Camera-type eye (tissue), 1 donor: ENCODE data around the genes ERCC6L2 and ZNF510.

DNA sequence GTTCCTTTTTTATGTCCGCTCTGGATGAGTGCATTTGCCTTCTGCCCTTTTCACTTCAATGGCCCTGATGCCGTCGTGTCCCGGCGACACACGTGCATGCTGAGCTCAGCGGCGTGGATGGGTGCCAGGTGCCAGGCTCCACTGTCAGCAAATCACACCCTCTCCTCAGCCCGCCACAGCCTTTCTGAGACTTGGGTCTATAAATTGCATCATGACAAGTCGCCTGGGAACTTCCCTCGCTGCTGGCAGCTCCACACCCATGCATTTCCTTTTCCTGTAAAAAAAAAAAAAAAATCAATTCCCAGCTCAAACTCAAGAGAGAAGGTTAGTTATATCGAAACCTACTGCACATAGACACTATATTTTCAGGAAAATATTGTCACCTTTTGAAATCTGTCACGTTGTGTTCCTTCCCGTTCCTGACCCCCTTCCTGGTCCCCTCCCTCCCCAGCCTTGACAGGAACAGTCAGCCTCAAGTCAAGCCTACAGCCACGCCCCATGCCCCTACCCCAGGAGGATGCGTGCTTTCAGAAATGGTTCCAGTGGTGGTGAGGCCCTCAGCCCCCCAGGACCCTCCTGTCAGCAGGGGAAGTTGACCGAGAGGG lies 117.9 kb upstream of the PTCH1 start:
- RAMPAGE, long total RNA = no peak

GRCh38 chr9:95729821-95730191 lies 145.7 kb upstream of the ERCC6L2 start:
- RAMPAGE, long total RNA = no peak

DNA sequence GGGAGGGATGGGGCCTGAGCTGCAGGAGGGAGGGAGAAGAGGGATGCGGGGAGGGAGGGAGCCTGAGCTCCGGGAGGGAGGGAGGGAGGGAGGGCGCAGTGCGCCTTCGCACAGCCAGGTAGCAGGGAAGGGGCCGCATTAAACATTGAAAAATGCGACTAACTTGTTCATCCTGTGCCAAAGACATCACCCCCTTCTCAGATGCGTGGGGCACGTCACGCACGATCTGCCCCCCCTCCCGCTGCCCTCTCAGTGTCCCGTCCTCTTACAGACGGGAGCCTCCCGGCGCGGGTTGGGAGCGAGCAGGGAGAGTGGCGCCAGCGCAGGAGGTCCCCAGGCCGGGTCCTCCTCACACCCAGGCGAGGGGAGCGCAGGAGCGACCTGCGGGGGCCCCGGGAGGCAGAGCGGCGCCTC lies 123.6 kb upstream of the ERCC6L2 start:
- RAMPAGE, long total RNA = no peak

DNA sequence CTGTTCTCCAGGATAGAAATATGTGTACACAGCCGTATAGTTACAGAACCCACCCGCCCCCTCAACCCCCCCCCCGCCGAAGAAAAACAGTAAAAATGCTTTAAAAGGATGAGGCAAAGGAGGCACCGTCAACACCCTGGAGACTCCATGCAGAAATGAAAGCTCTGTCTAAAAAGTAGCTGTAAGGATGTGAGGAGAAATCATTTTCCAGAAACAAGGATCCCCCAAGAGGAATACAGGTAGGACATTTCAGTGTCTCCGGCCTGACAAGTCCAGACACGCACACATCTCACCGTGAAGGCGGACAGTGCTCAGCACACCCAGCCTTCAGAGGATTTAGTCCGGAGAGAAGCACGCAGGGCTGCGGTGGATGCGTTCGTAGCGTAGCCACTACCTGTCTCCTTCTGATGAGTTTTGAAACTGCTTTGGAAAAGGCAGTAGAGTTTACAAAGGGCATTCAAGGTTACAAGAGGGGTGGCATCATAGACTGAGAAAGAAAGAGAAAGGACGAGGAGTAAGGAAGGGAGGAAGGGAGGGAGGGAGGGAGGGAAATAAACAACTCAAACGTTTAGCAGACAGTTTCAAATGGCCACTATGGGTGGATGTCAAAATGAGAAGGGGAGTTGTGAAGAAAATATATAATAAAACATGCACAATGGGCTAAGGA lies 110.6 kb upstream of the ERCC6L2 start:
- RAMPAGE, long total RNA = no peak

- RAMPAGE, long total RNA = no peak
These were observed at the start of gene ERCC6L2 for GRCh38 chr9:95874846-95875742. TSS of gene ERCC6L2 (plus strand) at chr9:95875691.

DNA sequence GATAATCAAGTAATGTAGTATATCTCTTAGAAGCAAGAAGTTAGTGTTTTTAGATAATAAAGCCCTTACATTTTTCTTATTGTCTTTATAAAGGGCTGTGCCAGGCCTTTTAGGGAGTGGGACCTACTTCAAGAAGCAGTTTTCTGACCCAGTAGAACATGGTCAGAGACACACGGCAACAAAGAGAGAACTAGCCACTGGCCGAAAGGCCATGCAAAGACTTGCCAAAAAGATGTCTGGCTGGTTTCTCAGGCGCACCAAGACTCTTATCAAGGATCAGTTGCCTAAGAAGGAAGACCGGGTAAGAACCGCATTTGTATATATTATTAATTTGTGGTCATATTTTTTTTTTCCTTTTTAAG lies 40.6 kb downstream of the ERCC6L2 start:
- RAMPAGE, long total RNA = no peak

- RAMPAGE, long total RNA = no peak
These were observed 85.4 kb downstream of the ERCC6L2 start for GRCh38 chr9:95960766-95961350.

DNA sequence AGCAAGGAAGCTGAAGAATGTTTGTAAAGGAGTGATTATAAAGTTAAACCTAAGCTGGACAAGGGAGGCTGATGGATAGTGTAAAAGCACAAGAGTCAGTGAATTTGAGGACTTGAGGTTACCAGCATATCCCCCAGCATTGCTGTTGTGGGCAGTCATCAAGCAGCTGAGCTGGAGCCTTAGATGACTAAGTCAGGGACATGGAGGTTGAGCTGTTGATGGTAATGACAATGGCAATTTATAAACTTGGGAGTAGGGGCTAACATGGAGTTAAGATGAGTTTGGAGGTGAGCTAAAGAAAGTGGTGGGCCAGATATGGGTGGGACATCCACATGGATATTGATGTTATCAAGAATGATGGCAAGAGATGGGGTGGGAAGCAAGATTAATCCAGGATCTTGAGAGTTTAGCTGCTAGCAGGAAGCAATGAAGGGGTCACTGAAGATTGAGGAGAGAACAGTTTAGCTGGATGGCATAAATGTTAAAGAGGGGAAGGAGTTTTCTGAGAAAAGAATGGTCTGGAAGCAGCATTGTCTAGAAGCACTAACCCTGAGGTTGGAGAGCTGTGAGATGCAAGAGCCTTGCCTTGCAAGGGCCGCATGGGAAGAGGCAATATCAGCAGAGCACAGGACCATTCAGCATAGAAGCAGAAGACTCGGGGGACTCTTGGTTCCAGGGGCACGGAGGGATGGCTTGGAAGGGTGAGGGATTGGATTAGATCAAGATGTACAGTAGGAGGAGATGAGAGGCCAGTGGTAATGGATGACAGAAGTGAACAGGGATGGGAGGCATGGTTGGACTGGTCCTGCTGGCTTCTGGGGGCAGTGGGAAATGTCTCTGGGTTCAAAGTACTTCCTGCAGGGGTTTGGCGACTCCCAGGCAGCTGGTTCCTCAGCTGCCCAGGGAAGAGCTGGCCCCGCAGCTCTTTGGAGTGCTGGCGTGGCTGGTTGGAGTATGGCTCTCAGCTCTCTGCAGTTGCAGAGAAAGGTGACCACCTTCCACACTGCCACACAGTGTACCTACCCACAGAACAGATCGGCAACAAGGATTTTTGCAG lies 131.9 kb downstream of the ERCC6L2 start:
- RAMPAGE, long total RNA = no peak

DNA sequence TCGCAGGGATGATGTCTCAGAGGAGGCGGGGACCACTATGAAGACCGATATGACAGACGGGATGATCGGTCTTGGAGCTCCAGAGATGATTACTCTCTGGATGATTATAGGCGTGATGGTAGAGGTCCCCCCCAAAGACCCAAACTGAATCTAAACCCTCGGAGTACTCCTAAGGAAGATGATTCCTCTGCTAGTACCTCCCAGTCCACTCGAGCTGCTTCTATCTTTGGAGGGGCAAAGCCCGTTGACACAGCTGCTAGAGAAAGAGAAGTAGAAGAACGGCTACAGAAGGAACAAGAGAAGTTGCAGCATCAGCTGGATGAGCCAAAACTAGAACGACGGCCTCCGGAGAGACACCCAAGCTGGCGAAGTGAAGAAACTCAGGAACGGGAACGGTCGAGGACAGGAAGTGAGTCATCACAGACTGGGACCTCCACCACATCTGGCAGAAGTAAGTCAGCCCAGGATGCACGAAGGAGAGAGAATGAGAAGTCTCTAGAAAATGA lies 155.1 kb downstream of the HSD17B3 start:
- RAMPAGE, long total RNA = no peak

- RAMPAGE, long total RNA = no peak
These were observed 6.2 kb downstream of the SLC35D2 start for GRCh38 chr9:96377251-96377710.

- RAMPAGE, long total RNA = no peak
These were observed 9.4 kb upstream of the SLC35D2 start for GRCh38 chr9:96392976-96393298.

DNA sequence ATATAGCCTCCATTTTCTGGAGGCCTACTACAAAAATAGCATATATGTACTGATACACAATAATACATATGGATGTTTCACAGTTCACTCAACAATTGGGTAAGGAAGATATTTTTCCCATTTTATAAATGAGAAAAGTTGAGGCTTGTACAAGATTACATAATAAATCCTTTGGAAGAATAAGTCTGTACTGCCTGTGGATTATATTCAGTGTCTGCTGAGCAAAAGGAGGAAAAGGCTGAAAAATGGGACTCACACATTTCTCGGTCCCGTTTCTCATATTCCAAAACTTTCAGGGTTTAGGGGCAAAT lies 1.8 kb upstream of the ZNF367 start:
- RAMPAGE, long total RNA = no peak

DNA sequence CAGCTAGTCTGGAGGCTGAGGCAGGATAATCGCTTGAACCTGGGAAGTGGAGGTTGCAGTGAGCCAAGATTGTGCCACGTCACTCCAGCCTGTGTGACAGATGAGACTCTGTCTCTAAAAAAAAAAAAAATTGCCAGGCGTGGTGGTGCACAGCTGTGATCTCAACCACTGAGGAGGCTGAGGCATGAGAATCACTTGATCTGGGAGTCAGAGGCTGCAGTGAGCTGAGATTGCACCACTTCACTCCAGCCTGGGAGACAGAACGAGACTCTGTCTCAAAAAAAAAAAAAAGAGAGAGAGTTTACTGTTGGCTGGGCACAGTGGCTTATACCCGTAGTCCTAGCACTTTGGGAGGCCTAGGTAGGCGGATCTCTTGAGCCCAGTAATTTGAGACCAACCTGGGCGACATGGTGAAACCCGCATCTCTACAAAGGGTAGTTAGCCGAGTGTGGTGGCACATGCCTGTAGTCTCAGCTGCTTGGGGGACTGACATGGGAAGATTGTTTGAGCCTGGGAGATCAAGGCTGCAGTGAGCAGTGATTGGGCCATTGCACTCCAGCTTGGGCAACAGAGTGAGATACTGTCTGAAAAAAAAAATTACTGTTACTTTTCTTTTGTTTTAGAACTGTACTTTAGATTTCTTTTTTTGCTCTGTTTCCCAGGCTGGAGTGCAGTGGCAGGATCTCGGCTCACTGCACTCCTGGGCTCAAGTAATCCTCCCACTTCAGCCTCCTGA lies 12.5 kb downstream of the HABP4 start:
- RAMPAGE, long total RNA = no peak

- RAMPAGE, long total RNA = no peak
These were observed 362 bp upstream of the PRXL2C start for GRCh38 chr9:96655501-96655857.

DNA sequence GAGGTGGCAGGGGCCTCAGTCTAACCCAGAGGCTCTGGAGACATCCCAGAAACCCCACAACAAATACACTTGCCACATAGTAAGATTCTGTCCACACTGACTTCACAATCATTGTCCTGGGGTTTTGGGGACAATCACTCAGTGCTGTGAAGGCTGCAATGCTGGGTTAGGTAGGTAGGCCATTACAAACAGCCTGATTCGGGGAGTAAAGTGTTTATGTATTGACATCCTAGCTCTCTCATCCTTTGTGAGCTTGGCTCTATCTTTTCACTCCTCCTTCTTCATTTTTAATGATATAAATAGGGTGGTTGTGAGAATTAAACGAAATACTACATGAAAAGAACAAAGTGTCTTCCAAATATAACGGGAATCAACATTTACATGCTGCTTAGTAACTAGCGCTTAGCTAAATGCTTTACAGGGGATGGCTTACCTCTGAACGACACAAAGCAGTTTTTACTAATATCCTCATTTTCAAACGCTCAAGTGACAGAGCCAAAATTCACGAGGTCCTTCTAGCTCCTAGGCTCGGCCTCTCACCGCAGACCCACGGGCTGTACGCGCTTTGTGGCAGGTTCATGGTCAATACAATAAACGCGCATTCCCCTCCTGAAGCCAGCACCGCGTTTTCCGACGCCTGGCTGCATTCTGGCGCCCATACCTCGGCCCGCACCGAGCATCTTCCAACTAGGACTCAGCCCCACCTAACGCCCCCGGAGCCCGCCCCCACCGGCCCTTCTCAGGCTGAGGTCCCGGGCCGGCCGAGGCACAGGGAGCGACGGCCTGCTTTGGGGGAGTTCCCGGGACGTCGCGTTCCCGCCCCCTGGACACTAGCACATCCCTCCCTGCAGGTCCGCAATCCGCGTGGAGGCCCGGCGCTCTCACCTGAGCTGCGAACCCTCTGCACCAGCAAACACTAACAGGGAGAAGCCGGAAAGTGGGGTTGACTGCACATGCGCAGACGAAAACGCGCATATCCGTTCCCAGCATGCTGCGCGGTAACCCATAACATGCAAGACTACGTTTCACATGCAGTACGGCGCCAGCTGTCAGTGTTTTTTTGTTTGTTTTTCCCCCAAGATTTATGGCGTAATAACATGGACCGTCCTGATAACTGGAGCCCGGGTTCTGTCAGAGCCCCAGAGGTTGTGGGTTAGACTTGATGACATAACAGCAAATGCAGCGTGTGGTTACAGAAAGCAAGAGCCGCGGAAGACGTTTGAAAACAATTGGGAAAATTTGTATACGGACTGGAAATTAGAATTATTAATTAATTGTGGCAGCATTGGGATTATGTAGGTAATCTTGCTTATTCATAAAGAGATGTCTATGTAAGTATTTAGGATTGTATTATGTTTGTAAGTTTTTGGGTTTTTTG lies at the start of gene ZNF510:
Gene ZNF510, minus strand, starts transcription at position 939 of the 1,378 bp plus-strand sequence.
- RAMPAGE, long total RNA = no peak

DNA sequence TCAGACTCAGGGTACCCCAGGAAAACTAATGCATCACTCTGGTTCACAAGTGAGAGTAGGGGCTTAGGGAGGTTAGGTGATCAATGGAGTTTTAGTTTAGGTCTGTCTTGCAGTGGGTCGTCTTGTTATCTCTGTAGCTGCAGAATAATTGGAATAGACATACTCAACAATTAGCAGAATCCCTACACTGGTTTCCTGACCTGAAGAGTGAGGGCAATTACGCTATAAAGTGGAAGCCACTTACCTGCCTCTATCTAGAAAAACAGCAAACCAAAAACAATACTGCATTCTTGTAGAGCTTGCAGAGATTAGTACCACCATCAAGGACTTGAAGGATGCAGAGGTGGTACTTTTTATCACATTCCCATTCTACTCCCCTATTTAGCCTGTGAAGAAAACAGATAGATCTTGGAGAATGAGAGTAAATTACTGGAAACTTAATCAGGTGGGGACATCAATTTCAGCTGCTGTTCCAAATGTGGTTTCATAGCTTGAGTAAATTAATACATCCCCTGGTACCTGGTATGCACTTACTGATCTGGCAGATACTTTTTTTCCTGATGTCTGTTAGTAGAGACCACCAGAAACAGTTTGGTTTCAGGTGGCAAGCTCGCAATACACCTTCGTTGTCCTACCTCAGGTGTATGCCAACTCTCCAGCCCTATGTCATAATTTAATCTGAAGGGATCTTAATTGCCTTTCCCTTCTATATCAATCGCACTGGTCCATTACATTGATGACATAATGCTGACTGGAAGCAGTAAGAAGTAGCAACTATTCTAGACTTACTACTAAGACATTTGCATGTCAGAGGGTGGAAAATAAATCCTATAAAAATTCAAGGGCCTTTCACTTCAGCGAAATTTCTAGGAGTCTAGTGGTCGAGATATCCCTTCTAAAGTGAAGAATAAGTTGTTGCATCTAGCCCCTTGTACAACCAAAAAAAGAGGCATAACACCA lies 32.7 kb upstream of the NUTM2G start:
- RAMPAGE, long total RNA = no peak

GRCh38 chr9:97221039-97222085 lies 86.1 kb upstream of the CCDC180 start:
- RAMPAGE, long total RNA = no peak

- RAMPAGE, long total RNA = no peak
These were observed 22.4 kb downstream of the CCDC180 start for GRCh38 chr9:97329892-97330279.

DNA sequence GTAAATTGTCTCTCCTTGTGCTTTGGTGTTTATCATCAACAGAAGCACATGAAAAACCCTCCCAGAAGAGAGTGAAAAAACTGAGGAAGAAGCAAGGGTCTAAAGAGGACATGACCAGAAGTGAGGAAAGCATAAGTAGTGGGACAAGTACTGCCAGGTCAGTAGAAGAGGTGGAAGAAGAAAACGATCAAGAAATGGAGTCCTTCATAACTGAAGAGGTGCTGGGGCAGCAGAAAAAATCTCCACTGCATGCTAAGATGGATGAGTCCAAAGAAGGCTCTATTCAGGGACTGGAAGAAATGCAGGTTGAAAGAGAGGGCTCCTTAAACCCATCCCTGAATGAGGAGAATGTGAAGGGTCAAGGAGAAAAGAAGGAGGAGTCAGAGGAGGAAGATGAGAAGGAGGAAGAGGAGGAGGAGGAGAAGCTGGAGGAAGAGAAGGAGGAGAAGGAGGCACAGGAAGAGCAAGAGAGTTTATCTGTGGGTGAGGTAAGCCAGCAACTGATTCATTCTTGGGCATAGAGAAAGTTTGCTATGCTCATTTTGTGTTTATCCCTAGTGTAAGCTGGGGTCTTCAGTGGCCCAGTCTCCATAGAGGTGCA lies 22.9 kb downstream of the CCDC180 start:
- RAMPAGE, long total RNA = no peak

DNA sequence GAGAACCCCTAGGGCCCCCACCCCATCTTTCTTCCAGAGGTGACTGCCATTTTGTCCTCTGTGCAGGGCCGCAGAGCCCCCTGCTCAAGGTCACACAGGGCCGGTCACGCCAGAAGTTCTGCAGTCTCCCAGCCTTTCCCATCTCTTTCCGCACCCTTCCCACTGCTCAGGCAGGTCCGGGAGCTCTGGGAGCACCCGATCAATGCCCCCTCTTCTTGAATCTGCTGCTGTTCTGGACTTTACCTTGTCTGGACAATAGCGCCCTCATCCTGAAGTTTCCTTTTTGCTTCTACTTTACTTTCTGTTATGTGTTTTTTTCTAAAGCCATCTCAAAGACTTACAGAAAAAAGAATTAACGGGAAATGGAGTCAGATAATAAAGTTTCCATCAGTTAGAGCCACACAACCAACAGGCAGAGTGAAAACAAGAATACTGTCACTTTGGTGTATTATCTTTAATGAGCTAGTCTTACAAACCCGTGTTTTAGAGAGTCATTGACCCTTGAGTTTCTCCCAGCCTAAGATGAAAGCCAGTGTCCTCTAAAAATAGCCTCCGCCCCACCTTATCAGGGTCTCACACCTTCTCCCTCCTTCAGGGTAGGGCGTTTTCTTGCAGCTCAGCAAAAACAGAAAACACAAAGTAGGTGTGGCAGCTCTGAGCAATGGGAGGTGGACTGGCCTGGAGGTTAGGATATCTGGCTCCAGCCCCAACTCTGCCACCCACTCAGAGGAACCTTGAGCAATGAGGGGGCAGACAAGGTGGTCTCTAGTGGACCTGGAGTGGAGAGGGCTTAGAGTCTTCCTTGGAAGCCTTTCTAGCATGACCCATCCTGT lies 1.8 kb downstream of the TMOD1 start:
- RAMPAGE, long total RNA = no peak